Measurements from ENCODE around the gene PLD2.

DNA sequence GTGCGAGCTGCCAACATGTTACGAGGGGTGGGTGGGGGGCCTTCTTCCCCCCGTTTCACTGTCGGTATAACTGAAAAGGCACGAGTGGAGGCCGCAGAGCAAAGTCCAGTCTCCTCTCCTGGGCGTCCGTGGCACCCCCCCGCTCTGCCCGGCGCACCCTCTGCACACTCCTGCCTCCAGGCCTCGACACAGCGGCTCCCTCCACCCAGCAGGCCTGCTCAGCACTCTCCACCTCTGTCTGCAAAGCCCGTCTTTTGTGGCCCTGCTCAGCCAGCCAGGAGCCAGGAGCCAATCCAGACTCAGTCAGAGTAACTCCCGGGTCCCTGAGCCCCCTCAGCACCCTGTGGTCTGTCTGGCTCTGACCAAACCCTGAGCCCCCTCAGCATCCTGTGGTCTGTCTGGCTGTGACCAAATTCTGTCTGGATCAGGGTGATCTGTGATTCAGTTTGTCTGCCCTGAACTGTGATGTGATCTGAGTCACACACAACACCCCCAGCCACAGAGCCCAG is 6.1 kb downstream of the ITGAE start:
- RRBS: no CpG with 5 or more reads among the region's 15 CpGs

DNA sequence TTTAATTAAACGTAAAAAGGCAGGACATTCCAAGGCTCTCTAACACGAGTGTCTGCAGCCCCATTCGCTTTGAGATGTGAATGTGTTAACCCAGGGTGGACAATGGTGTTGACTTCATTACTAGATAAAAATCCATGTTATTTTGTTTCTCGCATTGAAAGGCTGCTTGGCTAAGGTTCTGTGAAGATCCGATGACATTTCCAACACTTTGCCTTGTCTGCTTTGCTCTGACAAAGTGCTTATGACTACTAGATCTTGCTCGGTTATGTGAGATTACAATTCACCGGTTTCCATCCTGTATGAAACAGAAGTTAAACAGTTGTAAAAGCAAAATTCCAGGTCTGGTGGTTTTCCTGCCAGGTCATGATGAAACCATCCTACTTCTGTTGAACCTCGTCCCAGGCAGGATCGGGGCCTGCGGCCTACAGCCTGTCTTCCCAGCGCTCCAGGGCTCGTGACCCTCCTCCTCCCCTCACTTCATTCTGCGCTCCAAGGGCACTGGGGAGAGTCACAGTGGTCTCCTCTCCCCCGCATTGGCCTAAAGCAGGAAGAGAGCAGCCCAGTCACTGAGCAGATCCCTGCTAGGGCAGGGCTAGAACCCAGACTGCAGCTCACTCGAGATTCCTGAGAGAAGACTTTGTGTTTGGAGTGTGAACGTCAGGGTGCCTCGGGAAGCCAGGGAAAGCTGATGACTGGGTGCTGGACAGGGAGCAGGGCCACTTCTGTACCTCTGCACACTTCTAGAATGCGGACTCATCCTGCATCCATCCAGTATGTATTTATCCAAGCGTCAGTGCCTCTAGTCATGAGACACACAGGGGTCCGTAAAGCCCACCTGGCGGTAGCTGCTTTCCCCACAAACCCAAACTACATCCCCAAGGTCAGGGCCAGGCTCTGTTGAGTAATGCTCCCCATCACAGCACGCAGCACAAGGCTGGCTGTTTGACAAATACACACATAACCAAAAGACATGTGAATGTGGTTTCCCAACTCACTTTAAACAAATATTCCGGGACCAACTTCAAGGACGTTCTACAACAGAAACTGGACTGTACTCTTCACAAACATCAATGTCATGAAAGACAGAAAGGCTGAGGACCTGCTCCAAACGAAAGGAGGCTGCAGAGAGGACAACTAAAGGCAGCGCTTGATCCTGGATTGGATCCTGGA is 1.6 kb upstream of the ITGAE start:
- RRBS: no CpG with 5 or more reads among the region's 26 CpGs

DNA sequence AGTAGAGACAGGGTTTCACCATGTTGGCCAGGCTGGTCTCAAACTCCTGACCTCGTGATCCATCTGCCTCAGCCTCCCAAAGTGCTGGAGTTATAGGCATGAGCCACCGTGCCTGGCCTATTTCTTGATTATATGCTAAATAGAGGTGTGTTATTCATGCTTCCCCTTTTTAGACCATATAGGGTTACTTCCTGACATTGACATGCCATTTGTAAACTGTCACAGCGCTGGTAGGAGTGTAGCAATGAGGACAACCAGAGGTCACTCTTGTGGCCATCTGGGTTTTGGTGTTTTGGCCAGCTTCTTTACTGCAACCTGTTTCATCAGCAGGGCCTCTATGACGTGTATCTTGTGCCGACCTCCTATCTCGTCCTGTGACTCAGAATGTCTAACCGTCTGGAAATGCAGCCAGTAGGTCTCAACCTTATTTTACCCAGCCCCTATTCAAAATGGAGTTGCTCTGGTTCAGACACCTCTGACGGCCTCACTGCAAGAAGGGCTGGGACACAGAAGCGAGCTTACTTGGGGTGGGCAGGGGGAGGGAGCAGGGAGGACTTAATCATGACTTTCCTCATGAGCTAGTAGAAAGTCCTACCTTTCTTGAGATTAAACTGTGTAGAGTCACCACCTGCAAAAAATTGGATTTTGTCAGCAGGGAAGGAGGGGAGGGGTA is 38.1 kb upstream of the ATP2A3 start:
- RRBS: no CpG with 5 or more reads among the region's 9 CpGs

- RRBS: no CpG with 5 or more reads among the region's 7 CpGs
These were observed 54.2 kb upstream of the ATP2A3 start for GRCh38 chr17:4018405-4018801.

DNA sequence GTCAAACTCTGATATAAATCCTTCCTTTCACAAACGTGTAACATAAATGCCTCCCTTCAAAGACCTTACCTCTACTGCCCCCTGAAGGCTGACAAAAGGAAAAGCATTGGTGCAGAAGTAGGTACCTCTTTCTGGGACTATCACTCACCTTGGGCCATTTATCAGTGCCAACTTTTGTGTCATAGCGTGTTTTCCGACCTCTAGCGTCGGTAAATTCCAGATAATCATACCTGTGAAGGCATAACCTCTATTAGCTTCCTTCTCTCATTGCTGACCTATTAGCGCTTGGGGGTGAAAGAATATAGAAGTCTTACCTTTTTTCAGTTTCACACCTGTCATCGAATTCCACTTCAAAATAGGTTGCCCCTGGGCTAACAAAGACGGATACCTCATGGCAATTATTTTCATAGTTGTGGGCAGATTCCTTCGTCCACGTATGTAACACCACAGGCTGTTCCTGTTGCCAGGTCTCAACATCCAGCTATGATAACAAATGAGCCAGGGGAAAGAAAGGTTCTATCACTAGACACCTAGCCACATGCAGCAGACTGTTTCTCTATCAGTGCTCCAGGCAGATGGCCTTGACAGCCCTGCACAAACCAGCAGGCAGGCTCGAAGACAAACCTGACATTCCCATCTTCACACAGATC is 67.8 kb downstream of the ZZEF1 start:
- RRBS: no CpG with 5 or more reads among the region's 11 CpGs

GRCh38 chr17:4138731-4139640 is 3.8 kb downstream of the ZZEF1 start:
- RRBS: no CpG with 5 or more reads among the region's 11 CpGs

DNA sequence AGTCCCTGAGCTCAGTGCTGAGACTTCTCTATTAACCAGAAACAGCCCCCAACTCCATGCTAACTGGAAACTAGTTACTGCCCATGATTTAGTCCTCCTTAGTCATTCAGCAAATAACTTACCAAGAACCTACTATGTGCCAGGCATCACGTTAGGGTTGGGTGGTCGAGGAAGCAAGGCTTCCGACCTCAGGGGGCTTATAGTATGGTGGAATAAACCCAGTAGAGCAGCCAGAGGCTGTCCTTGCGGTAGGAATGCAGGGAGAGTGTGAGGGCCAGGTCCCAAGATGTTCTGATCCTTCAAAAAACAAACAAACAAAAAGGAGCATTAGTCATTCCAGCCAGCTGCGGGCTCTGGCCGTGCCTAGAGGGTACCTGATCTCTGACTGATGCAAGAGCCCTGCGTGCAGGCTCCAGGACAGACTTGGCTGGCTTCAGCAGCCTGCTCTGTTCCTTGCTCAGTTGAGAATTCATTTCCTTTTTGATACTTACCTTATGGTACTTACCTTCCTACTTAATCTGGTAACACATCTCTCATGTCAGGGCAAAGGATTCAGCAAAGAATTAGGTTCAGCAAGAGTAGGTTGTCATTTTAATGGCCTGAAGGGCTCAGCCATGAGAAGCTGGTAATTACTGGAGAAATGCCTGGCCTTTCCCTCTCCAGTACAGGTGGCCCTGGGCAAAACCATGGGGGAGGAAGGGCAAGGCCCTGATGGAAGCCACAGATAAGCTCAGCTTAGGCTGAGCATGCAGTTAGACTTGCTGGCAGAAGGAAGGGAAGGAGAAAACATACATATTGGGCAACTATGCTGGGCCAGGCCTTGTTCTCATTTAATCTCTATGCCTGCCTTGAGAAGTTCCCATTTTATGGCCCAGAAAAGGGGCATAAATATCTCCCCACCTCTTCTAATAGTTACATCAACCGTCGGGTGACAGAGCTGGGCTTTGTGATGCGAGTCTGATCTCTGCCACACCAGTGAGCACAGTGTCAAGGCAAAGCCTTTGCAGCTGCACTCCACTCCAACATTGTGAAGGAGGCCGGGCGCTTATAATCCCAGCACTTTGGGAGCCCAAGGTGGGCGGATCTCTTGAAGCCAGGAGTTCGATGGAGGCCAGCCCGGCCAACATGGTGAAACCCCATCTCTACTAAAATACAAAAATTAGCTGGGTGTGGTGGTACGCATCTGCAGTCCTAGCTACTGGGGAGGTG is 18.5 kb downstream of the CYB5D2 start:
- RRBS: 4% methylated on average over 2 of the region's 16 CpGs

GRCh38 chr17:4232123-4232730 is 31.6 kb downstream of the ANKFY1 start:
- RRBS: no CpG with 5 or more reads among the region's 3 CpGs

DNA sequence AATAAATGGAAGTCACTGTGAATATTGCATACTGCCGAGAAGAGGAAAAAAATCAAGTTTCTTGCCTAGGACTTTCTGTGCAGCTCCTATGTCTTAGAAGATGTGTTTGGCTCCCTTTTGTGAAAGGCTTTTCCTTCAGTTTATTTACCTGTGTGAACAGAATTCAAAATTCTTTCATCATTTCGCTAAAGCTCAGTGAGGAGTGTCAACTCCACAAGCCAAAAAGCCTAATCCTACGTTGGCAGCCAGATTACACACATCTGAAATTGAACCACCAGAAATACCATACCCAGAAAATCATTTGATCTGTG is 4.1 kb upstream of the ANKFY1 start:
- RRBS: no CpG with 5 or more reads among the region's 3 CpGs

GRCh38 chr17:4268236-4268711 is 4.5 kb upstream of the ANKFY1 start:
- RRBS: no CpG with 5 or more reads among the region's 10 CpGs

DNA sequence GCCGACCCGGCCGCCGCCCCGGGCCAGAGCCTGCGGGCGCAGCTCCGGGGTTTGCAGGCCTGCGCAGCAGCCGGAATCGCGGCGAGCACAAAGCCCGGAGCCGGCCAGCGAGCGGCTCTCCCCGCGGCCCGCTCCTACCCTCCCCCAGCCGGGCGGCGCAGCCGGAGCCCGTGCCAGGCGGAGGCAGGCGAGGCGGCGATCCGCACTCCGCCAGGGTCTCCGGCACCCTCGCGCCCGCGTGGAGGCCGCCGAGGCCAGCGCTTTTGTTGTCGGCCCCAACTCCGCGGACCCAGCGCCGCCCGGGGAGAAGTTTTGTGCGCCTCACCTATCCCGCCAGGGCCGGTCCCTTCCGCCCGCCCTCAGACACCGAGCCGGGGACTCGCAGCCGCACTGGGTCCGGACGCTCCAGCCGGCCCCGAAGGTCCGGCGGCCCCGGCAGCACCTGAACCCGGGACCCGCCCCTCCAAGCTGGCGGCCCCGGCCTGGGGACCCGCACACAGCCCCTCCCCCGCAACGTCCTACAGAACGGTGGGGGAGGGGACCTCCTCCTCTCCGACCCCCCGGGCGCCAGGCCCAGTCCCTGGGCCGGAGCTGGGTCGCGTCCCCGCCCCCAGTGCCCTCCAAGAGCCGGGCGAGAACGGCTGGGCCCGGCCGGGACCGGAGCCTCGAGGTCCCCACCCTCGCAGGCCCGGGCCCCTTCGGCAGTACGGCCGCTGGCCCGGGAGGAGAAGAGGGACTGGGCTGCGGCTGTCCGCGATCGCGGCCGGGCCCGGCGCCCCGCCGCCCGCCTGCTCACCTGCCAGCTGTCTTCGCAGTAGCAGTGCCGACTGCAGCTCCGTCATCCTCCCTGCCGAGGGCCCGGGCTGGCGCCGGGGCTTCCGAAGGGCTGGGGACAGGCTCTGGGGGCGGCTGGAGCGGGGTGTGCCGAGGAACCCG is 732 bp downstream of the UBE2G1 start:
- RRBS: 1% methylated on average over 63 of the region's 112 CpGs

DNA sequence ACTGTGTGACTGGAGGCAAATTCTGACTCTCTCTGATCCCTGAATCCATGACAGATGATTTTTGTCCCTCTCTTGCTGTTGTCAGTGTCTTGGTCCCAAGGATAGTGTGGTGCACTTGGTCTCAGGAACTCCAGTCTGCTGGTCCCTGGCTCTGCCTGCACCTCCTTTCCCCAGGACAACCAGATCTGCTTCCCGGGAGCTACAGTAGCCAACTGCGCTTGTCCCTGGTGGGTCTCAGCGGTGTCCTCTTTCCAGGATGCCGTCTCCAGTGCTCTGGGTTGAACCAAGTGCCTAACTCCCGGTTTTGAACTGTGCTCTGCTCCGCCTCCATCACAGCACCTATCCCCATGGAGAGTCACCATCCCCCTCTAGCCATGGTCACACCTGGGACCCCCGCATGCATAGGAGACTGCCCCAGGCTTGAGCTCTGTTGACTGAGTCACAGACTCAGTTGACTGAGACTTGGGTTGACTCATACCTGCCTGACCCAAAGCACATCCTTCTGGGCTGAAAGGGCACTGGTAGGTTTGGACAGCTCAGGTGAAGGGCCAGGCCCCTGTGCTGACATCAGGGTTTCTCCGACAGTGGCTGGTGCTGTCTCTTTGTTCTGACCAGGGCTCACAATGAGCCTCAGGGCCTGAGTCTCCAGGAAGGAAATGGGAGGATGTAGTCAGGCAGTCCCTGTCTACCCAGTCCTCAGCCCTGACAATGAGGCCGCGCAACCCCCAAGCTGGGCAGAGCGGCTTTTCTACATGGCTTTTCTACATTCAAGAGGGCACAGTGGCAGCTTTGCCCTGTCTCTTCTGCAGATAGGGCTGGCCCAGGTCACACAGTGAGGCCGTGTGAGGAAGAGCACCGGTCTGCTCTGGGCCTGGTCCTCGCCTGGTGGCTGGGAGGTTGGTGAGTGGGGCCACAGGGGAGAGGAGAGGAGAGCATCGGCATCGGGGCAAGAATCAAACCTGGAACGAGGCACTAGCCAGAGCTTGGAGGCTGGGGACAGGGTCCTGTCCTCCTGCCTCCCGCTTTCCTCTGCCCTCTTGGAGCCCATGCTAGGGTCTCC is 6.5 kb downstream of the SPNS2 start:
- RRBS: 65% methylated on average over 3 of the region's 18 CpGs

- RRBS: no CpG with 5 or more reads among the region's 10 CpGs
These were observed 10.5 kb upstream of the SMTNL2 start for GRCh38 chr17:4573724-4574286.

GRCh38 chr17:4610378-4611049 is 26.2 kb downstream of the SMTNL2 start:
- RRBS: 94% methylated on average over 1 of the region's 11 CpGs

DNA sequence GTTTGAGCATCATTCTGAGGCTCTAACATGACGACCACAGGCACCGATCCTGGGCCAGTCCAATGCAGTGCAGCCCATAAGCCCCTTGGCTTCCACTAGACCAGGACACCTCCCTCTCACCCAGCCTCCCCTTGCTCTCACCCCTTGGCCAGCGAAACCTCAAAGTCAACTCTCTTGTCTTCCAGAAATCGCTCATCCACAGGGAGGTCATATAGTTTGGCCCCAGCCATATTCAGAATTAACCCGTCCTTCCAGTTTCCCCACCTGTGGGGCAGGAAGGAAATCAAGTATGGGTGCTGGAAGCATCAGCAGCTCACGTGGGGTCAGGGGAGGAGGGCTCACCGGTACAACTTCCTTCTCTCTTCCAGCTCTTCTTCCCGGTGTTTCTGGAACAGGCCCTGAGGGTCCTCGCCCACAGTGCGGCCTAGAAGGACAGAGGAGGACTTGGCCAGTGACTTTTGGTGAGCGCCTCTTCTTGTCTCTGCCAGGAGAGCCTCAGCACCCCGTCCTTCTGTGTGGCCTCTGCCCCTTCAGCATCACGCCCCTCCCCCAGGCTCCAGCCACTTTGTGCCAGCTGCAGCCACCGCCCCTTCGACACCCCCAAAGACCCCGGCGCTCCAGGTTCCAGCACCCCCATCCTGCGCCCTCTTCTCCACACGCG is 2.6 kb downstream of the ALOX15 start:
- RRBS: 35% methylated on average over 3 of the region's 20 CpGs

GRCh38 chr17:4708883-4709404 is 1.5 kb upstream of the ARRB2 start:
- RRBS: no CpG with 5 or more reads among the region's 30 CpGs

- RRBS: no CpG with 5 or more reads among the region's 5 CpGs
These were observed 4.3 kb downstream of the ARRB2 start for GRCh38 chr17:4714745-4715027.

DNA sequence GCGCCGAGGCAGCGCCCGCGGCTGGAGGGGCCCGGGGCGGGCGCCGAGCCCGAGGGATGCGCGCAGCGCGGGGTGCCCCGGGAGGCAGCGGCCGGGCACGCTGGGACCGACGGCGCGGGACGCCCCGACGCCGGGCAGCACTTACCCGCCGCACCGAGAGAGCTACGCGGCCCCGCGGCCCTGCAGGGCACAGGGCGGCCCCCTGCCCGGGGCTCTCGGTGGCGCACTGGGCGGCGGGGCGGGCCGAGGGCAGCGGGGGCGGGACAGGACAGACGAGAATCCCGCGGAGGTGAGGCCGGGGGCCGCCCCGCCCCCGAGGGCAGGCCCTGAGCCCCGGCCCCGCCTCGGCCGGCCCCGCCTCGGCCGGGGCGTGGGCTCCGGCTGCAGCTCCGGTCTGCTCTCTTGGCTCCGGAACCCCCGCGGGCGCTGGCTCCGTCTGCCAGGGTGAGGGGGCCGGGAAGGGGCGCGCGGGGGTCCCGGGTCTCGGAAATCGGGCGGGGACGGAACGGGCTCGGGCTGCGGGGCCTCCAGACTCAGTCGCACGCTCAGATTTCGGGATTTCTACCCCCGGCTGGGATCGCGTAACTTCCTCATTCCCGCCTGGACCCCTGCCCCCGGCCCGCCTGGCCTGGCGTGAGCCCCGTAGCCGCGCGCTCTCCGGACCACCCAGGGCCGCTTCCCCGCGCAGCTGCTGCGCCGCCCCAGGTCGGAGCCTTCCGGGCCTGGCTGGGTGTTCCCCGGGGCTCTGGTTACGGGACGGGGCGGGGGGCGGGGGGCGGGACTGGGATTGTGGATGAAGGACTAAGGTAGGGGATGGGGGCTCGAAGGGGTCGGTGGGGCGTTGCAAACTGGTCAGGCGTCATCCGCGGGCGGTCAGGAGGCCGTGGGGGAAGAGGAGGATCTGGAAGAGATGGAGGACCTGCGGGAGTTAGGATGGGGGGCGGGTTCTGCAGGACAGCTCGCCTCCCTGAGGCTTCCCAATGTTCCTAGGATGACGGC is at the start of gene PLD2:
Gene PLD2, plus strand, starts transcription at position 371 of the 999 bp plus-strand sequence.
- RRBS: 1% methylated on average over 78 of the region's 117 CpGs

DNA sequence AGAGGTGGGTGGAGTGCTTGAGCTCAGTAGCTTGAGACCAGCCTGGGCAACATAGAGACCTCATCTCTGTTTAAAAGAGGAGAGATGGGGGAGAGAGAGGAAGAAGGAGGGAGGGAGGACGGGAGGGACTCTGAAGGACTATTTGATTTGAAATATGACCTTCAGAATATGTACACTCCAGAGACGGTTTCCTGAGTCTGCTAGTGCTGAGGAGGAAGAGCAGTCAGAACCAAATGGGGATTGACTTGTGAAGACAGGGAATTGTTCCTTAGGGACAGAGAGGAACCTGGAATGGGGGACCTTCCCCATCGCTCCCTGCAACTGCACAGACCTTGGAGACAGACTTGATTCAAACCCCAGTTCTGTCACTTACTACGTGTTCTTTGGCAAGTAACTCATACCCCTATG is 14.8 kb downstream of the MINK1 start:
- RRBS: no CpG with 5 or more reads among the region's 4 CpGs

- RRBS: no CpG with 5 or more reads among the region's 17 CpGs
These were observed 737 bp downstream of the RNF167 start for GRCh38 chr17:4940848-4941162.

Data from brain (tissue), 1 donor.